SJCRH30 (cell line): ENCODE results near the genes SEL1L2, RBBP9 and SMIM26.

GRCh38 chr20:13791581-13792634 lies 7.1 kb downstream of the NDUFAF5 start:
- RAMPAGE, long total RNA: no peak

- RAMPAGE, long total RNA: no peak
Measured at GRCh38 chr20:13814721-13814992, 29.8 kb downstream of the NDUFAF5 start.

DNA sequence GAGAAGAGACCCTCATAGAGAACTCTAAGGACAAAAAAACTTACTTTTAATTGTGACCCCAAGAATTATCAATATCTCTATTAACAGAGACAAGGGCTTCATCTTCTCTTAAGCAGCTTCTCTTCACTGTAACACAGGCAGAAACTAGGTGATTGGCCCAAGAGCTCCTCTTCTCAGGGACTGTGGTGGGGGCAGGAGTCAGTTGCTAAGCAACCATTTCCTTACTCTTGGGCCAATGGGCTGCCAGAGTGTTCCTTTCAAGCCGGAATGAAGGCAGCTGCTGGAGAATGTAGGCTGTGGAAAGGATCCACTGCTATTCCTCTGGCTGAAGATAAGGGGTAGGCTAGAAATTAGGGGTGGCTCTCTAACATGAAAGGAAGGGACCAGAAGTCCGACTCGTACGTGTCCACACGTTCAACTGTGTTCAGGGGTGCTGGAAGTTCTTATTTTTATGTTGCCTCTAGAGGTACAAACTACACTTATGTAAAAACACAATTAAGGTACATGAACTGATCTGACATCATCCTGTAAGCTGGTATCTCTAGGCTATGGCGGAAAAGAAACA lies at the start of gene SEL1L2:
Gene SEL1L2, minus strand, starts transcription at position 182 of the 565 bp plus-strand sequence.
- RAMPAGE, long total RNA: no peak

- RAMPAGE, long total RNA: no peak
Measured at GRCh38 chr20:15295195-15295741, 957.9 kb upstream of the FLRT3 start.

GRCh38 chr20:16201166-16201536 lies 372.1 kb downstream of the KIF16B start:
- RAMPAGE, long total RNA: no peak

- RAMPAGE, long total RNA: no peak
Measured at GRCh38 chr20:16528086-16528505, 45.2 kb downstream of the KIF16B start.

- RAMPAGE, long total RNA: no peak
Measured at GRCh38 chr20:16575391-16575915, 2.2 kb upstream of the KIF16B start.

- RAMPAGE, long total RNA: no peak
Measured at GRCh38 chr20:16607556-16608132, 34.4 kb upstream of the KIF16B start.

GRCh38 chr20:17501638-17502433 lies 29.3 kb downstream of the BFSP1 start:
- RAMPAGE, long total RNA: no peak

DNA sequence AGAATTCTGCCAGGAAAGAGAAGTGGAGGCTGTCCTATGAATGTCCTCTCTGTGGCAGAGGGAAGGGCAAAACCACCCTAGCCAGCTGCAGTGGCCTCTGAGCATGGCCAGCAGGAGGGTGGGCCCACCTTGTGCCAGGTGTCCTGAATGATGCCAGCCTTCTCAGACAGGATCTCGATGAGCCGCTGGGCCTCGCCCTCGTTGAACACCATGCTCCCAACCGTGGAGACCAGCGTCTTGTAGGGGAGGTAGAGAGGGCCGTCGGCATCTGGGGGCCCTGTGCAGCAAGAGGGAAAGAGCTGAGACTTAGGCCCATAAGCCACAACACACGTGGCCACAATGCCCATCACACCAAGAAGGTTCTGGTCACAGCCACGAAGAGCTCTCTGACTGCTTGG lies 39.2 kb downstream of the RRBP1 start:
- RAMPAGE, long total RNA: no peak

- RAMPAGE, long total RNA: no peak
Measured at GRCh38 chr20:17674648-17675518, 7.2 kb downstream of the RRBP1 start.

DNA sequence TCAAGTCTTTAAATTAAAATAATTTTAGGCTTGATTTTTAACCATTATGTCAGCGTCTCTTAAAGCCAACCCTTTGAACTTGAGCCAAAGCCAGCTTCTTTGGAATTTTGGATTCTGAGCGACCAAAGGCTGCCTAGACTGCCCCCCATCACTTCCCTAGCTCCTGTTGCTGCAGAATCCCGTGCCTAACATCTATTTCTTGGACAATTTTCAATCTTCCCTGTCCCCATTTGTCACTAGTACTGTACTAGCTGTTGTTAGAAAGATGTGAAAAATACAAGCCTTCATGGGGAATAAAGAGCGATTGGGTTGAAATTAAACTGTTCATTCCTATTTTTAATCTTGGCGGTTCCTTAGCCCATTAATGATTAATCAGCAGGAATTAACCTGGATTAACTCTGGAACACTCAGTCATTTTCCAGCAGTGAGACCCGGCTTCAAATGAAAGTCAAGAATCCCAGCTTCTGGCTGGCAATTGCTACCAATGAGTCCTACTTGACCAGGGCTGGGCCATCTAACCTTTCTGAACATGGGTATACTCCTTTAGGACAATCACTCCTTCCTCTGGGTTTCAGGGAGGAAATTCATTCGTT lies 1.3 kb upstream of the RRBP1 start:
- RAMPAGE, long total RNA: no peak

DNA sequence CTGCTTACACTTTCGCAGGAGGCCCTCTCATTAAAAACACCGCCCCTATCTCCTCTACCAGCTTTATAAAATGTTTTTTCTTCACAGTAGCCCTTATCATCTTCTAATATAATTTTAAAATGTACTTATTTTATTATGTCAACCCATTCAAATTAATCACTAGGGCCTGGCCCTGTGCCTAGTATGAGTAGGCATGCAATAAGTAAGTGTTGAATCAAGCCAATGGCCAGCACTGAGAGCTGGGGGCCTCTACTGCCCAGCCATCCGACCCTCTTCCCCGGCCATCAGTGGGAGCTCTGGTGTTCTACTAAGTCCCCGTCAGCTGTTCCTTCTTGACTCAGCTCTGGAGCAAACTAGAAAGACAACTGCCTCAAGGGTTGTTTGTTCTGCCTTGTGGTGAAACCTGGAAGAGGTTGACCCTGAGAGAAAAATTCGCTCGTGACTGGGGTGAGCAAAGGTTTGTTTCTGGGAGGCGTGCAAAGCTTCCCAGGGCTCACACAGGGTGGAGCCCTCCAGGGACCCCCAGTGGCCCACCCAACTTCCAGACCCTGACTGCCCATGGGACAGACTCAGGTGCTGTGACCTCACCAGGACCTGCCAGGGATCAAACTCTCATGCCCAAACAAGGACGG lies 50.2 kb downstream of the BANF2 start:
- RAMPAGE, long total RNA: no peak

DNA sequence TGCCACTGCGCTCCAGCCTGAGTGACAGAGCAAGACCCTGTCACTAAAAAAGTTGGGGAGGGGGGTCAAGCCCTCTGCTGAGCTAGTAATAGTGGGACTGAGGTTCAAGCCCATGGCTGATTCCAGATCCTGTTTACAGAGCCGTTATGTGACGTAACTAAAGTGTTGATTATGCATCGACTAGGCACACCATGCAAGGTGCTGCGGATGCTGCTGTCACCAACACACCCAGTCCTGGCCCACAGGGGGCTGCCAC lies 95.2 kb downstream of the SNX5 start:
- RAMPAGE, long total RNA: no peak

GRCh38 chr20:17940217-17940848 lies 28.3 kb downstream of the SNX5 start:
- RAMPAGE, long total RNA: no peak

- RAMPAGE, long total RNA: no peak
Measured at GRCh38 chr20:18496520-18497614, at the start of gene RBBP9. TSS of gene RBBP9 (minus strand) at chr20:18497225.

DNA sequence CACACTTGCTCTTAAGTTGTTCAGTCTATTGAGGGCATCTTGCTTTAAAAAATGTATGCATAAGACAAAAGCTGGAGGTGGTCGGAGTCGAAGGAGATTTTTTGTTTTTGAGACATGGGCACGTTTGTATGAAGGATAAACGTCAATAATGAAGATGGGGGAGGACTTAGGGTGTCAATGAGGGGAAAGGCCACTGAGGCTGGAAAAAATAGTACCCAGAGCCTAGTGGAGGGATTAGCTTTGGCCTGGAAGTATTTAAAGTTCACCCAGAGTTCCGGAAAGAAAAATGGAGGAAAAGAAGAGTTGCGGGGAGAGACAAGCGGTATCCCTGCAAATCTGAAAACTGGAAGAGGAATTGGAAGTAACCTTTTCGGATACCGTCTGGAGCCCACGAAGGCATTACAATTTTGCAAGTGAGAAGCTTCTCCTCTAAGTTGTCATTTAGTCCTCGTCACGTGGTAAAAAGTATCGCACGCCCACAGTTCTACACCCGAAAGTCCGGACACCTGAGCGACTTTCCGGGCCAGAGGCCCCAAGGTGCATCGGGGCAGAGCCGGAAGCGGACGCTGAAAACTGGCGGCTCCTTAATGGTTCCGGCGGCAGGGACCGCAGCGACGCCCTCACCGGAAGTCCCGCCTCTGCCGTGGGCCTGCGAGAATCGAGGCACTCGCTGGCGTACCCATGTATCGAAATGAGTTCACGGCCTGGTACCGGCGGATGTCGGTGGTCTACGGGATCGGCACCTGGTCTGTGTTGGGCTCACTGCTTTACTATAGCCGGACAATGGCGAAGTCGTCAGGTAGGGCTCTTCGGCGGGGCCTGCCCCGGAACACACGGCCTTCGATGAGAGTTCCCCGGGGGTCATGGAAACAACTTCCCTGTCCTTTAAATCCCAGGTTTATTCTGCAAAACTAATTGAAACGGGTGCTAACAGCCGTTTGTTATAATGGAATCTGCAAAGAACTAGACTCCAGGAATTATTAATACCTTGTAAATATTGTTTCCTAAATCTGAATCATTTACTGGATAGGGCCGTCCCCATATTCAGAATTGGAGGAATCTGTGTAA lies at the start of gene SMIM26:
Gene SMIM26, plus strand, starts transcription at position 635 of the 1,068 bp plus-strand sequence.
- RAMPAGE, long total RNA: start-site peak on the plus strand centred at position 650 of the sequence, 57 bp wide, 2,910 and 504 reads in 2 replicates

- RAMPAGE, long total RNA: no peak
Measured at GRCh38 chr20:19098838-19099205, 113.6 kb upstream of the SLC24A3 start.

GRCh38 chr20:19254307-19254833 lies 41.9 kb downstream of the SLC24A3 start:
- RAMPAGE, long total RNA: no peak

DNA sequence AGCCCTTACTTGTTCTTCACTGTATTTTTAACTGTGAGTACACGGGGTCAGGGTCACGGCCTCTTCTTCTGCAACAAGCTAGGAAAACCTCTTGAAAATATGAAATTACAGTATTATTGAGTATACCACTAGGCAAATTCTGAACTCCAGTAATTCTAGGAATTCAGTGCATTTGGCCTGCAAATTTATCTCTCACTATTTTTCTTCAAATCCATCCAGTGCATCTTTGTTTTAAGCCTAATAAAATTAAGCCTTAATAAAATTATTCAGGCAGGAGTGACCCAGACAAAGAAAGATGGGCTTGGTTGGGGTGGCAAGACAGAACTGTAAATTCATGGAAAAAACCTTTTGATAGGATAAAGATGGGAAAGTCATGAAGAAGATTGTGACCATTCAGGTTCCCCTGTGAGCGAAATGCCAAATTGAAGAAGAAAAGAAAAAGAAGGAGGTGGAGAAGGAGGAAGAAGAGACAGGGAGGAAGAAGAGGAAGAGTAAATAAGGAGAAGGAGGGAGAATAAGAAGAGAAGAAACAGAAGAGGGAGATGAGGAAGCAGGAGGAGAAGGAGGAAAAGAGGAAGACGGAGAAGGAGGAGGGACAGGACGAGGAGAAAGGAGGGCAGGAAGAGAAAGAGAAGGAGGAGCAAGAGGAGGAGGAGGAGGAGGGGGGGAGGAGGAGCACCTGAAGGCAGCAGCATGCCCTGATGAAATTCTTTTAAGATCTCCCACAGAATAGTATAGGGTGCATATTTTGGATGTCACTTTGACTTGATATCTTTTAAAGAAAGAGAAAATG lies 199.7 kb downstream of the SLC24A3 start:
- RAMPAGE, long total RNA: no peak